ENCODE results near the genes CCNT2, LCT and CXCR4.

DNA sequence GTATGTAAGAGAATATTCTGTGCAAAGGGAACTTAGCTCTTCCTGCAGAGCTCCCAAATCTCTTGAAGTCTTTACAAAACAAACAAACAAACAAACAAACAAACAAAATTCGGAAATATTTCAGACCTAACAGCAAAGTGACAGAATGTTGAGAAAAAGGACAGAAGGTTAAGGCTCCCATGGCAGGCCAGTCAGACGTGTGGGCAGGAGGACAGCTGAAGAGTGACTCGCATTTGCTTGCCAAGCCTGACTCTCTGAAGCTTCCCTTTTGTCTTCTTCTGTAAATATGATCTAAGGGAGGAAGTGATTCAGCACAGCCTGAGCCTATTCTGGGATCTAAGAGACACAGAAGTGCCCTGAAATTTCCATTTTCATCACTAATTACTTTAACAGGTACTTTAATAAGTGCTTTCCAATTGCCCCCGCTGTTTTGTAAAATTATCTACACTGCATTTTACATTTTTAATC, 134.0 kb upstream of the LYPD1 start:
- PRO-cap, result no peak

DNA sequence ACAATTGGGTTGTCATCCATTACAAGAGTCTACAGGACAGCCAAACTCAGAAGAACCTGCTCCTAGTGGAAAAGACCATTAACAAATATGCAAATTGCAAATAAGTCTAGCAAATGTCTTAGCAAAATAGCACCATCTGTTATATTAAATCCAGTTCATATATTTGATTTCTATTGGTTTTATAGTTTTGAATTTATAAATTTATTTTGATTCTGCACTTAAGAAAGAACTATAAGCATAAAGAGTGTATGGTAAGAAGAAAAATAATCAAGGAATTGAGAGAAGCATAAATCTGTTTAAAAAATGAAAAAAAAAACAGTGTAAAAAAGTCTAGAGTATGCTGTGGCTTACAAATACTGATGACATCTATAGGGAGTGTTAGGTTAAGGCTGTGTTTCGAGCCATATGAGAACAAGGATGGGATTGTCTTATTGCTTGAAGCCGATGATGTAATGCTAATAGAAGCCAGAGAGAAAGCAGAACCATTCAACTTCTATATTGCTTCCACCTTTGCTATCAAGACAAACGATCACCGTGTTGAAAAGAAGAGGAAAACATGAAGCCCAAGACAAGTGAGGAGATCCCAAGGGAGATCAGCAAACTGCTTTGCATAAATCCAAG, 206.4 kb downstream of the NCKAP5 start:
- PRO-cap, result no peak

GRCh38 chr2:133674181-133675350, 106.3 kb upstream of the NCKAP5 start:
- PRO-cap, result no peak

- PRO-cap, result no peak
These were observed 211.9 kb upstream of the NCKAP5 start for GRCh38 chr2:133780237-133780479.

DNA sequence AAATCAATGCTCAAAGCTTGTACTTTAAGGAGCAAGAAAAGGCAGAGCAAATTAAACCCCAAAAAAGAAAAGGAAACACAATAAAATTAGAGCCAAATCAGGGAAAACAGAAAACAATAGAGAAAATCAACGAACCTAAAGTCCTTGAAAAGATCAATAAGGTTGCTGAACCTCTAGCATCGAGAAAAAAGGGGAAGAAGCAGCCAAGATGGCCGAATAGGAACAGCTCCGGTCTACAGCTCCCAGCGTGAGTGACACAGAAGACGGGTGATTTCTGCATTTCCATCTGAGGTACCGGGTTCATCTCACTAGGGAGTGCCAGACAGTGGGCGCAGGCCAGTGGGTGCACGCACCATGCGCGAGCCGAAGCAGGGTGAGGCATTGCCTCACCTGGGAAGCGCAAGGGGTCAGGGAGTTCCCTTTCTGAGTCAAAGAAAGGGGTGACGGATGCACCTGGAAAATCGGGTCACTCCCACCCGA, 342.1 kb upstream of the NCKAP5 start:
- PRO-cap, result no peak

- PRO-cap, result no peak
These were observed 281.0 kb upstream of the MGAT5 start for GRCh38 chr2:133972782-133973408.

DNA sequence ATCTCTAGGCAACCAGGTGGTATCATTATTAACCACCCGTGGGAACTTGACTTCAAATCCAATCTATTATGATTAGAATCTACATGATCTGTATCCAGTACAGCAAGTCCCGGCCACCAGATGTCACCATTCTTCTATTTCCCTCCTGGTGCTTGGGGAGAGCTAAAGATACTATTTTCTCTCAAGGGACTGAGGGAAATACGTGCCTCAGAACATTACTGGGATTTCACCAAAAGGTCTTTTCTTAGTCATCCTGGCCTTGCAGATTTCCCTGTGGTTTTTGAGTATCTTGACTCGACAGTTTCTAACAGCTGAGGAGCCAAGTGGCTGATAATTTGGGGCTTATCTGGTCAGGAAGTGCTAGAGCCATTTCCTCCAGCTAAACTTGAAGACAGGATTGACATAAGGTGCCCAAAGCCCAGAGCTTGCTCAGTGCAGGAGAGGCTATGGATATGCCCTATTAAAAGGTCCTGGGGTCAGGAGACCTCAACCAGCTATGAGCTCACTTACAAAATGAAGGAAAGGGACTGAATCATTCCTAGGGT, 135.5 kb upstream of the MGAT5 start:
- PRO-cap, result no peak

DNA sequence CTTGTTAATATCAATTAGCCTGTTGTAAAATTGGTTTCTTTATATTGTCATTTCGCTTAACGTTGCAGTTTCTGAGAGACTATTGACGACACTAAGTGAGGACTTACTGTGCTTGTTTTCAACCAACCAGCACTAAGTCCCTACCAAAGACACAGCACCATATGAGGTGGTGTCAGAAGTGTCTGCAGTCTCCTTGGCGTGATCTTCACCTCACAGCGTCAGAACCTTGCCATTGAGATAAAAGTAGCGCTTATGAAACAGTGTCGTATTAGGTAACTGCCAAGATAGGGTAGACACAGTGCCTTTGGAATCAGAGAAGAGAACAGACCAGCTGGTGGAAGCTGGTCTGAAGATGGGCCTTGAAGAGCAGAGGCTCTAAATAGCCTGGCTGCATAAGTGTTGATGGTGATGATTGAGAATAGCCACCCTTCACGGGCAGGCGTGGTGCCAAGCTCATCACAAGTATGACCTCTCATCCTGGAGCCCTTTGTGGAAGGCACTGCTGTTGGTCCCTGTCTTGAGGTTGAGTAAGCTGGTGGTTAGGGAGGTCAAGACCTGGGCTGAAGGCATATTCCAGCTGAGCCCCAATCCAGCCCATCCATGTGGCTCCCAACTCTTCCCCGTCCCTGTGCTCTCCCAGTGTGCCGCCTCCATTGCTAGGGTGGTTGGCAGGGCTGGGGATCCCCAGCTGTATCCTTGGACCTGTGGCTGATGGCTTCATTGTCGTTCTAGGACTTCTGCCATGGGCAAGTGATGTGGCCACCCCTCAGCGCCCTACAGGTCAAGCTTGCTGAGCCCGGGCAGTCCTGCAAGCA, 187.4 kb downstream of the MGAT5 start:
- PRO-cap, result no peak

DNA sequence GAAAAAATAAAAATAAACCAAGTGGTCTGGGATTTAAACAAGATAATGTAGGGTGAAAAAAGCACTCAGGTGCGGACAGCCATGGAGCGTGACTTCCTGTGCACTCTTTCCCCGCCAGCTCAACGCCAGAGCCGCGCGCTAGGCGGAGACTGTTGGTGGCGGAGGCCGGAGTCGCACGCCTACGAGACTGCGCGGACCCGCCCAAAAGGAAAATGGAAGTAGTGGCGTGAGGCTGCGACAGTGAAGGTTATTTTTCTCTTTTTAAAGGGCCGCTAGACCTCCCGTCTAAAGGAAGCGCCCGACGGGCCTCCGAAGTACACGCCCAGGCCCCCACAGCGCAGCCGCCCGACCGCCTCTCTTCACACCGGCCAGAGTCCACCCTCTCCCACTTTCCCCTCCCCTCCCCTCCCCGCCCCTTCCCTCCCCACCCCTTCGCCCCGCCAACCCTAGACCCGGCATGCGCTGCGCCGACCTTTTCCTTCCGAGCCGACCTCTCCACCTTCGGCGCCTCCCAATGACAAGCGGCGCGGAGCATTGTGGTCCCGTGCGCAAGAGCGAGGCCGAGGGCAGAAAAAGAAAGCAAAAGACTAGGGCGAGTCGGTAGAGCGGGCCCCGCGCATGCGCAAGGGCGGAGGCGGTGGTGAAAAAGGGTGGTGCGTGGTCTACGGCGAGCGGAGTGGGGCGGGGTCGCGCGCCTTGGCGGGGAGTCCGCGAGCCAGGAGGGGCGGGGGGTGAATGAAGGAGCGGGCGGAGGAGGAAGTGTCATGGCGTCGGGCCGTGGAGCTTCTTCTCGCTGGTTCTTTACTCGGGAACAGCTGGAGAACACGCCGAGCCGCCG, at the start of gene CCNT2:
CCNT2 (plus strand) TSS at position 732 of the 838 bp plus-strand sequence.
- PRO-cap, result bidirectional peak, plus-strand start at position 145 of the sequence, minus-strand start at position 121 of the sequence; bidirectional peak, plus-strand start at position 740 of the sequence, minus-strand start at position 316 of the sequence

- PRO-cap, result no peak
These were observed 28.8 kb downstream of the UBXN4 start for GRCh38 chr2:135770414-135770908.

DNA sequence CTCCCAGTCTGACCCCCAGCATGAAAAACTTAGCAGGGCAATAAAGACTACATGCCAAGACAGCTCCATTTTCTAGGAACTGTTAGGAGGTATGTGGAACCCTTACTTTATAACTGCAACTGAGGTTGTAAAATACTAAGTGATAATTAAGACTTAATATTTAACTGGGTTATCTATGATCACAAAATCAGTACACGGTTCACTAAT, at the start of gene LCT:
LCT (minus strand) TSS at position 84 of the 207 bp plus-strand sequence.
- PRO-cap, result no peak

- PRO-cap, result bidirectional peak, plus-strand start at chr2:136118251, minus-strand start at chr2:136118149
These were observed at the start of gene CXCR4 for GRCh38 chr2:136118010-136118833. CXCR4 (minus strand) TSS chr2:136118149.

GRCh38 chr2:136225689-136226502, 107.9 kb upstream of the CXCR4 start:
- PRO-cap, result no peak

GRCh38 chr2:136423430-136423955, 305.5 kb upstream of the CXCR4 start:
- PRO-cap, result no peak

DNA sequence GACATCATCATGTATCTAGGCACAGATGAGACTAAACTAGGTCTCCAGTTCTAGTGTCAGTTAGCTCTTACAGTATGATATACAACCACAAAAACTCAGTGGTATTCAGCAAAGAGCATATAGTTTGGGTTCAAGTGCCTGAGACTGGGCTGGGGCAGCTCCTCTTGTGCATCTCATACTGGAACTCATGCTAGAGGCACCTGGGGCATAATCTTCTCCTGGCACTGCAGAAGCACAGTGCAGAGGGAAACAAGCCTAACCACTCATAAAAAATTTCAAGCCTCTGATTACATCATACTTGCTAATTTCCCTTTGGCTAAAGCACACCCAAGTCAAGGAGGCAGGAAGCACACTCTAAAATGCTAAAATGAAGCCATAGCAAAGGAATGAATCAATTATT, 79.8 kb upstream of the SPOPL start:
- PRO-cap, result no peak

DNA sequence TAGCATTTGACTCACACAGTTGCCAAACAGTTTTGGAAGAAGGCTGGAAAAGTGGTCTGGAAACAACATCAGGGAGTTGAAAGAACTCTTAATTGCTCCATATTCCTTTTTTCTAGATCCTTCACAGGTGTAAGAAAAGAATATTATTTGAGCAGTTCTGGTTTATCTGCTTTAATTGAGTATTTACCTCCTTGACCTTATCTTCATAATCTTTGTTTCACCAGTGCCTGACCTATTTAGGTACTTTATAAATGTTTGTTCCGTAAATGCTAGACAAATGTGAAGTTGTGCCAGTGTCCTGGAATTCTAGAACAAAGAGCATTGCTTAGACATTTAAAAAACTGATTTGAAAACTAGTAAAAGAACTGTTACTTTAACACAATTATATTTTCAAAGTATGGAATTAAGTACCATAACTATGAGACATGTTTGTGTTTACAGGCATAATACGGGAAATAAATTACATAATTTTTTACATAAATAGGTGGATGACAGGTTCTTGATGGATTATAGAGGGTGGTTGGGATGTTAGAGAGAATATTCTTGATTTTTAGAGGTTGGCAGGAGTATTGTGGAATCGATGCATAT, 15.2 kb downstream of the SPOPL start:
- PRO-cap, result no peak

DNA sequence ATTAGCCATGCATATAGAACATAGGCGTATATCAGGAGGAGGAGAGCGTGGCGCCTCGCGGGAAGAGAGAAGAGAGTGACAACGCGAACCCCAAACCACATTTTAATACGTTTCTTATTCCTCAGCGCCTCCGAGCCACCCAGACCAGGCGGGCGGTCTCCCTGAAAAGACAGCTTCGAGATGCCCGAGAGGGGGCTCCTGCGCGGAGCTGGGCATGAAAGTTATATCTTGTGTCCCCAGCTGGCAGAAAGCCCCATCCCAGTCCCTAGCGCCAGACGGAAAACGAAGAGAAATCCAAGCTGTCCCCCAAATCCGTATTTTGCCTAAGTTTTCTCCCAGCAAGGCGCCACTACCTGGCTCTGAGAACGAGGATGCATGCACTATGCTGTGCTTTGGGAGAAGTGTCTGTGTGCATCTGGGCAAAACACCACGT, 816 bp downstream of the NXPH2 start:
- PRO-cap, result no peak

GRCh38 chr2:142131251-142131829, 524 bp upstream of the LRP1B start:
- PRO-cap, result no peak

- PRO-cap, result no peak
These were observed 6.9 kb upstream of the KYNU start for GRCh38 chr2:142870534-142870963.

- PRO-cap, result no peak
These were observed 2.7 kb downstream of the KYNU start for GRCh38 chr2:142880126-142880615.